Spleen (tissue), 7 donors: ENCODE measurements around the genes TNC and TRIM32.

DNA sequence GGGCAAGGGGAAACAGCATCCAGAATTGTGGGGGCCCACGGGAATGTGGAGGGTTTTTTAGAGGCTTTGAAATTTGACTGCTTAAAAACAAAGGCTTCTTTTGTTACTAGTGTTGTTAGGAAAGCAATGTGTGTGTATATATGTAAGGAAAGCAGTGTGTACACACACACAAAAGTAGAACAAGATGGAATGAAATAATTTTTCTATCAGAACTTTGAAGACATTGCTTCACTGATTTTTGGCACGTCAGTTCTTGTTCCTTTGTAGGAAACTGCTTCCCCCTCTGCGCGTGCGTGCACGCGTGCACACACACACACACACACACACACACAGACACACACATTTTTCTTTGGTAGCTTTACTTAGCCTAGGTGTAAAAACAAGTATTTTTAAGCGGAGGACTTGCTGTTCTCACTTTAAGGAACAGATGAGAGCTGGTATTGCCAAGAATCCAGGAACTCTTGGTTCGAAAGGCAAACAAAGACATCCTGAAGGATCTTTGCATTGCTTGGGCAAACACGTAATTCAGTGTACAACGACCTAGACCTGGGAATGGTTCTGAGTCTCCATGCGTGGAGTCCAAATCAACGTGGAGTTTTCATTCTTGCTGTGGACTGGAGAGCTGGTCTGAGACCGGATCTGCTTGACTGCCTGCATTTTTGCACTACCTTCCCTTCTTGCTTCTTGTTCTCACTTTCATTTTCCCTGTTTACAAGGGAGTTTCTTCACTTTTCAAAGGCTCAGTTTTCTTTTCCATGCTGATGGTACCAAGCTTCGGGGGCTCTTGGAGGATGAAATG is 8.1 kb downstream of the TMEM268 start:
- PRO-cap, 4 experiments, result peak in 3 of 4 experiments; most common plus-strand start position 386 of the sequence (in 2); most common minus-strand start position 255 of the sequence (in 2)
- RAMPAGE, long total RNA, 4 experiments, result no peak in any of the 4 experiments

GRCh38 chr9:114690896-114691479 is 9.0 kb upstream of the TEX48 start:
- PRO-cap, 4 experiments, result peak in 1 of 4 experiments; most common plus-strand start chr9:114691185 (in 1)
- RAMPAGE, long total RNA, 4 experiments, result no peak in any of the 4 experiments

DNA sequence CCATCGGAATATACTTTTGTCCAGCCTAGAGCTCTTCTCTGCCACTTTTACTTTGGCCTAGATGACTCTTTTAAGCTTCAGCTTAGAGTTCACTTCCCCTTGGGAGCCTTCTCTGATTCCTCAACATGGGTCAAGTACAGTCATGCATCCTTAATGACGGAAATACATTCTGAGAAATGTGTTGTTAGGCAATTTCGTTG is 14.9 kb upstream of the TNFSF15 start:
- PRO-cap, 4 experiments, result no peak in any of the 4 experiments
- RAMPAGE, long total RNA, 4 experiments, result no peak in any of the 4 experiments

DNA sequence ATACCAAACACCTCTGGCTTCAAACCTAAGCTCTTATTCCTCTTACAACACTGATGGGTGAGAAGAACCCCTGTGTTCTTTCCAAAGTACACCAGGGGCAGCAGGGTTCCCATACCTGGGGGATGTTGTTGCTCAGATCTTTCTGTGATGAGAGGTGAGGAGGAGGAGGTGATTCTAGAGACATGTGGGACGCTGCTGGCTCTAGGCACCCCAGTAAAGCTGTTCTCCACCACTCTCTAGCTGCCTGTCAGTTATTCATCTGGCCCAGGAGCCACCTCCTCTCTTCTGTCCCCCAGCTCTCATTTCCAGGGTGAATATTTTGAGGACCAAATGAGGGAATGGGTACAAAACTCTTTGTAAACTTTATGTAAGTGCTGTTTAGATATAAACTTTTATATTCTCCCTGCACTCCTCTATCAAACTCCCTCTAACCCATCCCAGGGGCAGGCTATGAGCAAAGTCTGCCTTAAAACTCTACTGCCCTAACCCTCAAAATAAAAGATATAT is 754 bp downstream of the TNC start:
- PRO-cap, 4 experiments, result no peak in any of the 4 experiments
- RAMPAGE, long total RNA, 4 experiments, result no peak in any of the 4 experiments

GRCh38 chr9:115117859-115118891 is at the start of gene TNC:
TSS of gene TNC (minus strand) at chr9:115118157.
- PRO-cap, 4 experiments, result peak in 4 of 4 experiments; most common plus-strand start chr9:115118210 (in 1); most common minus-strand start chr9:115118207 (in 2)
- RAMPAGE, long total RNA, 4 experiments, result start-site peak on the minus strand in 4 of 4 experiments, at chr9:115118053-115118207 at its widest, 202 to 1,116 reads per replicate

DNA sequence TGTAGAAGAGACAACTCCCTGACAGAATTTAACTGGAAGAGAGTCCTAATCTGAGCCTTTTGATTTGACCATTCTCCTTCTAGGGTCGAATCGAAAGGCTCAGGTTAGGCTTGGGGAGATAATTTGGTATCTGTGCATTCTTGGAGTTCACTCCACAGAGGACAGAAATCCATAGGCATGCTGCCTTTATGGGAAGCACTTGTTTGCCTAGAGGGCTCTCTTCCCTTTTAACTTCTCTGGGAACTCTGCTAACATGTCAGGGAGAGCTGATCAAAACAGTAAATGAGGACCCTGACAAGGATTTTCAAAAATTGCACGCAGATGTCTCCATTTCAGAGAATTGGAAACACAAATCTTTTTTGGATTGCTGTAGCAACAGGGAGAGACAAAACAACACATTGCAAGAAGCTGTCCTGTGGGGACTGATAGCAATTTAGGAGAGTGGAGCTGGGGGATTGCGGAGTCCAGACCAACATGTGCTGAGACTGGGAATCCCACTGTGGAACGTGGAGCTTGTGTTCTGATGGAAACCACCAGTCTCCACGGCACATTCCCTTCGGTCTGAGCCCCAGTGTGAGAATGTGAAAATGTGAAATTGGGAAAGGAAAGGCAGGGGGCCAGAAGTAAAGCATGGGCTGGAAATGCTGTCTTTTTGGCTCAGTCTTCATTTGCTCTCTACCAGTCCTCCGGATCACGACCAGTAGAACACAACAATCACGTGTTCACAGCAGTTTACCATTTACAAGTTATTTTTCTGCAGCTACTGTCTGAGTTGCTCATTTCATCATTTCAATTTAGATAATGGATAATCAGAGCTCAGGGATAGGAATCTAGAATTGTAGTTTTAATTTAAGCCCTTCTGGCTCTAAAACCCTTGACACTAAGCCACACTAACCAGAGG is 348.7 kb upstream of the TNC start:
- PRO-cap, 4 experiments, result no peak in any of the 4 experiments
- RAMPAGE, long total RNA, 4 experiments, result no peak in any of the 4 experiments

DNA sequence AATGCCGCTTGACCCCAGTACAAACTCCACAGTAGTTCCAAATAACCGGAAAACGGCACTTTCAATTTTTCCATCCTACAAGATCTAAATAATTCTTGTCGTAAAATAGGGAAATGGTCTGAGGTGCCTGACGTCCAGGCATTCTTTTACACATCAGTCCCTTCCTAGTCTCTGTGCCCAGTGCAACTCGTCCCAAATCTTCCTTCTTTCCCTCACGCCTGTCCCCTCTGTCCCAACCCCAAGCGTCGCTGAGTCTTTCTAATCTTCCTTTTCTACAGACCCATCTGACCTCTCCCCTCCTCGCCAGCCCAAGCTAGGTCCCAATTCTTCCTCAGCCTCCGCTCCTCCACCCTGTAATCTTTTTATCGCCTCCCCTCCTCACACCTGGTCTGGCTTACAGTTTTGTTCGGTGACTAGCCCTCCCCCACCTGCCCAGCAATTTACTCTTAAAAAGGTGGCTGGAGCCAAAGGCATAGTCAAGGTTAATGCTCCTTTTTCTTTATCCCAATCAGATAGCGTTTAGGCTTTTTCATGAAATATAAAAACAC is 356.9 kb upstream of the TNC start:
- PRO-cap, 4 experiments, result no peak in any of the 4 experiments
- RAMPAGE, long total RNA, 4 experiments, result no peak in any of the 4 experiments

DNA sequence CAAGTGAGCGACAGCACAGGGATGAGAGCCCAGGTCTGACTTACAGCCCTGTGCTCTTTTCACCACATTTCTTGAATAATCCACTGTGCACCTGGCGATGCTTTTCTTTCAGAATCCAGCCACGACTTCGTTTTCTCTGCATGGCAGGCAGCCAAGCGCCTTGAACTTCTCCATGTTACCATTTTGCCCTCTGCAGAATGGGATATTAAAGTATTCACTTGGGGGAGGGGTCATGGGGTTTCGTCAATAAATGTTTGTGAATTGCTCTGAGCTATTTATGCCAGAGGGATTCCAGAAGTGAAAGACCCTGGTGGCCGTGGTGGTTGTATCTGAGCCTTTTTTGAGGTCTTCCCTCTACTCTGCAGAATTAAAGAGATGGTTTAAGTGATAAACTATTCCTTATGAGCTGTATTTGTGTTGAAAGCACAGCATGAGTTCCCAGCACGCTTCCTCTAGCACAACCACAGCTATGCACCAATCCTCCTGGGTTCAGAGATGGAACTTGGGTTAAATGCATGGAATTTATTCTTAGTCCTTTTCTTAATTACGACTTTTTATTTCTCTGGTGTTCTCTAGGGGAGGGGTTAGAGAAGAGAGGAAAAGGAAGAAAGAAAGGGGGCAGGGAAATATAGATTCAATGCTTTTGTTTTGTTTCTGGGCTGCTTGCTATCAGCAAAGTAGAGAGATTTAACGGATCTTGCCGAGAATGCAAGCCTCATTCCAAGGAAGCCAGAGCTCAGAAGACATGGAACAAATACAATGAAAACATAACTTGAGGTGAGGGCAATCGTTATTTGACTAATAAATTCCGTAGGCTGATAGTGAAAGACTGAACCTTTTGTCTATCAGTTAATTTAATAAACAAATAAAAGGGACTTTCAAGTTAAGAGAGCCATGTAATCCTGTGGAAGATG is 478.3 kb upstream of the TNC start:
- PRO-cap, 4 experiments, result no peak in any of the 4 experiments
- RAMPAGE, long total RNA, 4 experiments, result no peak in any of the 4 experiments

GRCh38 chr9:115943886-115944531 is 209.6 kb upstream of the PAPPA start:
- PRO-cap, 4 experiments, result peak in 1 of 4 experiments; most common minus-strand start chr9:115944223 (in 1)
- RAMPAGE, long total RNA, 4 experiments, result no peak in any of the 4 experiments

DNA sequence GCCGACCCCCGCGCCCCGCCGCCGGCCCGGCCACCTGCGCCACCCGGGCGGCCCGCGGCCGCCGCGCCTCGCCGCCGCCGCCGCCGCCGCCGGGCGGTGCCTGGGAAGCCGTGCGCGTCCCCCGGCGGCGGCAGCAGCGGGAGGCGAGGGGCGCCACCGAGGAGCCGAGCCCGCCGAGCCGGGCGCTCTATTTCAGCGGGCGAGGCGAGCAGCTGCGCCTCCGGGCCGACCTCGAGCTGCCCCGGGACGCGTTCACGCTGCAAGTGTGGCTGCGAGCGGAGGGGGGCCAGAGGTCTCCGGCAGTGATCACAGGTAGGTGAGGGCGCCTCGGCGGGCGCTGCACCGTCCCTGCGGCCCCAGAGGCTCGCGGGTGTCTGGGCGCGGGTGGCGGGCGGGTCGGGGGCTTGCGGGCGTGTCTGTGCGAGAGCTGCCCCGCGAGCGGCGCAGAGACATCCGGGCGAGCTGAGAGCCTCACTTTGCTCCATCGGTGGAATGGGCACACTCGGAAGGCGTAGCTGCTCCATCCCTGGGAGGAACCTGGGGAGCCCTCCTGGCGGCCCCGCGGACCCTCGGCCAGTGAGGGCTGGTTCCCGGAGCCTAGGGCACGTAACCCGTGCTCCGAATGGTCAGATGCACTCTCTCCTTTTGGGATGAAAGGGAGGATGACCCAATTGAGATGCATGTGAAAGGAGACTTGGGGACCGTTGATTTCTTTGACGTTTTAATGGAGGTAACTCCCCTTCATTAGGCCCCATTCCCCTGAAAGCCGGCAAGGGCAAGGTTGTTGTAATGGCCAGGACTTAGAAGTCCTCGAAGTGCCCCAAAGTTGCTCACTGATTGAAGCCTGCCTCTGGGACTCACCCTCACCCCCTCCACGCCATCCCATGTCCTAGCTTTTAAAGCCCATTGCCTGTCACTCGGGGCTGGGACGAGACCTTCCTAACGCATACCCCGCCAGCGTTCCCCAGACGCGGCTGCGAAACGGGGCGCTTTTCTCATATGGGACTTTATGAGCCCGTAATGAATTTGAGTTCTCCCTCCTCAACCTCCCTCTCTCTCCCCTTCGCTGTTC is 1.0 kb downstream of the PAPPA start:
- PRO-cap, 4 experiments, result no peak in any of the 4 experiments
- RAMPAGE, long total RNA, 4 experiments, result no peak in any of the 4 experiments

- PRO-cap, 4 experiments, result peak in 4 of 4 experiments; most common plus-strand start chr9:116687333 (in 4); most common minus-strand start chr9:116687169 (in 3)
- RAMPAGE, long total RNA, 4 experiments, result start-site peak on the plus strand in 3 of 4 experiments, at chr9:116687300-116687352 at its widest, 46 to 88 reads per replicate; start-site peak on the minus strand in 2 of 4 experiments, at chr9:116687205-116687260 at its widest, 18 to 28 reads per replicate
Observed at GRCh38 chr9:116687039-116688042, at the start of gene TRIM32. TSS of gene TRIM32 (plus strand) at chr9:116687305.

GRCh38 chr9:117214320-117214817 is 200.5 kb downstream of the ASTN2 start:
- PRO-cap, 4 experiments, result no peak in any of the 4 experiments
- RAMPAGE, long total RNA, 4 experiments, result no peak in any of the 4 experiments

DNA sequence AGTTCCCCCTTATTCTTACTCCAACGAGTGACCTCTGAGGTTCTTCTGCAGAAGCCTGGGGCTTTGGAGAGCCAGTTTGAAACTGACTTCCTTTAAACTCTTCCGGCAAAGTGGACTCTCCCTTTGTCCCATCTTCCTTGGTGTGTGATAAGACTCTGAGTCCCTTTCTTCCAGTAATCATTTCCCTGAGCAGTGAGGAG is 137.6 kb upstream of the ASTN2 start:
- PRO-cap, 4 experiments, result no peak in any of the 4 experiments
- RAMPAGE, long total RNA, 4 experiments, result no peak in any of the 4 experiments

- PRO-cap, 4 experiments, result peak in 1 of 4 experiments; most common plus-strand start chr9:117718519 (in 1)
- RAMPAGE, long total RNA, 4 experiments, result no peak in any of the 4 experiments
Observed at GRCh38 chr9:117718139-117718731, 14.0 kb downstream of the TLR4 start.

- PRO-cap, 4 experiments, result no peak in any of the 4 experiments
- RAMPAGE, long total RNA, 4 experiments, result no peak in any of the 4 experiments
Observed at GRCh38 chr9:118331424-118332242, 627.4 kb downstream of the TLR4 start.

DNA sequence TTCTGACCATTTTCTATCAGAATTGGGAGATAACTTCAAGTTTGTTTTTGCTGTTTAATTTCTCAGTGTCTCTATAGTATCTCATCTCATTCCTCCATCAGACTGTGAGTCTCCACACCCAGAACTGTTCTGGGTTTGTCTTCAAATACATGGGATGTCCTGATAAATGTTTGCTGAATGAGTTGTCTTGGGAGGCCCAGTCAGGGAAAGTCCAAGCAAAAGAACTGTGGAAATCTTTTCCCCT is 324.5 kb downstream of the BRINP1 start:
- PRO-cap, 4 experiments, result no peak in any of the 4 experiments
- RAMPAGE, long total RNA, 4 experiments, result no peak in any of the 4 experiments

- PRO-cap, 4 experiments, result no peak in any of the 4 experiments
- RAMPAGE, long total RNA, 4 experiments, result no peak in any of the 4 experiments
Observed at GRCh38 chr9:119761749-119762365, 392.6 kb upstream of the BRINP1 start.

- PRO-cap, 4 experiments, result no peak in any of the 4 experiments
- RAMPAGE, long total RNA, 4 experiments, result no peak in any of the 4 experiments
Observed at GRCh38 chr9:119802501-119803126, 433.4 kb upstream of the BRINP1 start.

DNA sequence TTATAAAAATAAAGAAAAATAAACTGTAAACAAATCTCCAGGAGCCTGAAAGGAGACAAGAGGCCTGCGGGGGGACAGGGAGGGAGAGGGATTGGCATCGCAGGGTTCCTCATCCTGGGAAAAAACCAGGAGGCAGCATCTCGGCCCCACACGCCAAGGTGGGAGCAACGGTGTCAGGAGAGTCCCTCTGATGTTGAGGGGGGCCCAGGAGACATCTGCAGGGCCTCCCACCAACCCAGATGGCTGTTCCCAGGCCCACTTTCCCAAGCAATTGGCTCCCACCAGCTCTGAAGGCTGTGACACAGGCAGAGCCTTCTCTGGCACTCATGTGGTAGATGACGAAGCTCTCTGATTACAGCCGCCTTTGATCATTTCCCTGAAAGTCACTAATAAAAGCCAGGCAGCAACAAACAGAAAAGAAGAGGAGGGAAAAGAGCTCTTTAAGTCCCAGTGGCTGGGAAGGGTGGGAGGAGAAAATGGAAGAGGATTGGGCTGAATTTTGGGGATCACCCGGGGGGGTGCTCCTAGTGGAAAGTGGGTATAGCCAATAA is 226.5 kb downstream of the CDK5RAP2 start:
- PRO-cap, 4 experiments, result no peak in any of the 4 experiments
- RAMPAGE, long total RNA, 4 experiments, result no peak in any of the 4 experiments

DNA sequence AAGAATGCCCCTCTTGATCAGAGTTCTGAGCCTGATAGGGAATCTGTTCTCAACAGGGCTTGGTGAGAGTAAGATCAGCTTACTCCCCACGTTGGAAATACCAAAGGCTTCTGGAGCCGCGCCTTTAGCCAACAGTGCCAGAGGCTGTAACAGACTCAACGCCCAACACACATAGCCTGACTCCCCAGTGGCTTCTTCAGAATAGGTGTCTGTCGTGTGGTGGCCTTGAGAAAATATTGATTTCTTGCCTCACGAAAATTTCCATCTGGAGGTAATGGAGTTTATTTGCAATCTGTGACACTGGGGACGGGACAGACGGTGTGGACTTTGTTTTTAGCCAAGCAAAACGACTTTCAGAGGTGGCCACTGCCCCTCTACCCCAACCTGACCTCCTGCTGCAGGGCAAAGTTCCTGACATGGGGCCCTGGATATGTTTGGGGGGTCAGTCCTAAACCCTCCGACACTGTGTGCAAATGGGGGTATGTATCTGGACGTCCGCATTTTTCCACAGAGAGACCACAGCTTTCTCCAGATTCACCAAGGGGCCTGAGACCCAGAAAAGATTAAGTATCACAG is 189.3 kb downstream of the CDK5RAP2 start:
- PRO-cap, 4 experiments, result no peak in any of the 4 experiments
- RAMPAGE, long total RNA, 4 experiments, result no peak in any of the 4 experiments